Vagina (tissue), 1 donor: Measurements from ENCODE around the gene CD244.

GRCh38 chr1:160629700-160630266 lies 17.1 kb downstream of the SLAMF1 start:
- PRO-cap = no peak
- RAMPAGE, long total RNA = no peak

- PRO-cap = no peak
- RAMPAGE, long total RNA = no peak
Observed at GRCh38 chr1:160674295-160674947, 27.6 kb upstream of the SLAMF1 start.

GRCh38 chr1:160710459-160711191 lies 997 bp downstream of the CD48 start:
- PRO-cap = no peak
- RAMPAGE, long total RNA = no peak

- PRO-cap = no peak
- RAMPAGE, long total RNA = no peak
Observed at GRCh38 chr1:160768302-160768743, 27.7 kb upstream of the LY9 start.

DNA sequence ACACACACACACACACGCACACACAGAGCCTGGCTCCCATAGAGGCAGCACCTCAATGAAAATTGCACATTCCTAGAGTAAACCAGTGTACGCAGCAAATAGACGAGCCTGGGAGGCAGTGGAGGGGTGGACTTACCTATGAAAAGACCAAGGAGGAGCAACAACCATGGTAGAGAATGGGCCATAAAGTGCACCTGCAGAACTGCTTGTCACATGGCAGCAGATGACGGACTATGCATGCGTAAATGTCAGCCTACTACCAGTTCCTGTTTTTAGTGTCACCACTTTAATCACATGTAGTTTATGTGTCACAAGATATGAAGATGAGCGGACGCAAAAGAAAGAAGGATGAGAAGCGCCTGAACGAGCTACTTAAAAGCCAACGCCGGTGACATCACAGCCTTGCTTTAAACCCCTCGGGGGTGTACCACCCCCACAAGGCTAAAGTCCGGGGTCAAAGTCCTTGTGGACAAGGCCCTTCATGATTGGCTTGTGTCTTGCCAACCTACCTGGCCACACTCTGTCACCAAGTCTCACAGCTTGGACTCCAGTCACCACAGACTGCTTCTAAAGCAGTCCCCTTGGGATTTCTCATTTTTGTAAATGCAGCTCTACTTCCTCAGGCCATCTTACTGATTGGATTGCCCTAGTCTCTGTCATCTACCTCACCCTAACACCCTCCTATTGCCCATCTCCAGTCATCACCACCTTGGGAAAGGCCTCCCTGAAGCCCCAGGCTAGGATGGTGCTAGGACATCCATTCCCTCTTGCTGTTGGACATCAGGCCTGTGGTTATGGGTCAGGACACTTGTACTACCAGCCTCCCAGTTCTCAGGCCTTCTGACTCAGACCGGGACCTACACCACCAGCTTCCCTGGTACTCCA lies 6.1 kb upstream of the LY9 start:
- PRO-cap = no peak
- RAMPAGE, long total RNA = no peak

DNA sequence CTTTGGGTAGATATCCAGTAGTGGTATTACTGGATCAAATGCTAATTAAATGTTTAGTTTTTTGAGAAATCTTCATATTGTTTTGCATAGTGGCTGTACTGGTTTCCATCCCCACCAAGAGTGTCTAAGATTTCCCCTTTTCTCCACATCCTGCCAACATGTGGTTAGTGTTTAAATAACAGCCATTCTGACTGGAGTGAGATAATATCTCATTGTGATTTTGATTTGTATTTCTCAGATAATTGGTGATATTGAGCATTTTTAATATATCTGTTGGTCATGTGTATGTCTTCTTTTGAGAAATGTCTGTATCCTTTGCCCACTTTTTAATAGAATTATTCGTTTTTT lies 5.1 kb downstream of the LY9 start:
- PRO-cap = no peak
- RAMPAGE, long total RNA = no peak

DNA sequence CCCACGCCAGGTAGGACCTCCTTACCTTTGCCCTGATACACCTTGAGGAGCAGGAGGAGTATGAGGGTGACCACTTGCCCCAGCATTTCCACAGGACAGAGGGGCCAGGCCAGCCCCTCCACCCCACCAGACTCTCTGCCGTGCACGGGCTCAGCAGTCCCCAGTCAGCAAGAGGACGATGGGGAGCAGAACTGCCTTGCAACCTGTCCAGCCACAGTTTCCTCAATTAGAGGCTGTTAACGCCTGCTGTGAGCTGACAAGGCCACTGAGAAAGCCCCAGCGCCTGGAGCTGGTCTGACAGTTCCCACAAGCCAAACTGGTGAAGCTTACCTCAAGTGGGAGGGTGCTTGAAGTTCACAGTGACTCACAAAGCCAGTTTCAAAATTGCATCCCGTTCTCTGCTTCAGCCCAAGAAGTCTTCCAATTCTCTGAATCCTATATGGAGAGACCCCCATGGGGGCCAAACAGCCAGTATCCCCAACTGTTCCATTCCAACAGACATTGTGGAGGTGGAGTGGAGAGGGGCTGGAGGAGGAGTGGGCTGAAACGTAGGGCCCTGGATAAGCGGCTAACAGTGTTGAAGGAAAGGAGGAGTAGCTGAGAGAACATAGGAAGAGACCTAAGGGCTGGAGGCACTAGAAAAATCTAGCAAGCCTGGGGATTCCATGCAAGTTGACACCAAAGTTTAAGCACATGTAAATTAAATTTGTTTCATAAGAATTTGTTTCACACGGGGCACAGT lies at the start of gene CD244:
Gene CD244 (minus strand): TSS at position 296 of the 742 bp plus-strand sequence.
- PRO-cap = no peak
- RAMPAGE, long total RNA = no peak

DNA sequence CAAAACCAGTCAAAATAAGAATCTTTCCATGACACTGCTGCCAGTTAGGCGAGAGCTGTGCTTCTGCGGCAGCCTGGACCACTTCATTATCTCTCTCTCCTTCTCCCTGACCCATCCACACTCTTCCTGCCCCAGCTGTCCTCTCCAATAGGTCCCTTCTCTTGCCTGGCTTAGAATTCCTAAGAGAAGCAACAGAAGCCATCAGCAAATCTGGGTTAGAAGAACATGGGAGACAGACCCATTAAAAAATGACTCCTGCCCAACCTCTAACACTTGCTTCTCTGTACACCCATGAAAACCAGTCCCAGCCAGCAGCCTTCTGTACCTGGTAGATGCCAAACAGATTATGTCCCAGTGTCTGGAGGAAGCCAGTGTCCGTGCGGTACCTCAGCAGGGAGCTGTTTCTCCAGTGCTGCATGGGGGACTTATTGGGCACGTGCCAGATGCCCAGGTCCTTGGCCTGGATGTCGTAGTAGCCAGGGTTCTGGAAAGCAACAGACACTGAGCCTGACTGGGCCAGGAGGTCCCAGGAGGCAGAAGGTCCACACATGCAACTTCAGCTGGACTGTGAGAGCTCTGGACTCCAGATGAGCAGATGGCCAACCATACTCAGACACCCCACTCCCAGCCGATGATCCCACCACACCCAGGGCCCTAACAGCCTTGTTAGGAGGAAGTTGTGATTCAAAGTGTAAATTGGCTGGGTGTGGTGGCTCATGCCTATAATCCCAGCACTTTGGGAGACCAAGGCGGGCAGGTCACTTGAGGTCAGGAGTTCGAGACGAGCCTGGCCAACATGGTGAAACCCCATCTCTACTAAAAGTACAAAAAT lies 3.9 kb downstream of the ITLN1 start:
- PRO-cap = no peak
- RAMPAGE, long total RNA = no peak

GRCh38 chr1:161021420-161021627 lies 372 bp upstream of the F11R start:
- PRO-cap = bidirectional peak, plus-strand start at chr1:161021510, minus-strand start at chr1:161021140
- RAMPAGE, long total RNA = no peak

- PRO-cap = no peak
- RAMPAGE, long total RNA = no peak
Observed at GRCh38 chr1:161080763-161081437, 8.5 kb downstream of the NECTIN4 start.

- PRO-cap = no peak
- RAMPAGE, long total RNA = no peak
Observed at GRCh38 chr1:161084476-161085106, 4.8 kb downstream of the NECTIN4 start.

DNA sequence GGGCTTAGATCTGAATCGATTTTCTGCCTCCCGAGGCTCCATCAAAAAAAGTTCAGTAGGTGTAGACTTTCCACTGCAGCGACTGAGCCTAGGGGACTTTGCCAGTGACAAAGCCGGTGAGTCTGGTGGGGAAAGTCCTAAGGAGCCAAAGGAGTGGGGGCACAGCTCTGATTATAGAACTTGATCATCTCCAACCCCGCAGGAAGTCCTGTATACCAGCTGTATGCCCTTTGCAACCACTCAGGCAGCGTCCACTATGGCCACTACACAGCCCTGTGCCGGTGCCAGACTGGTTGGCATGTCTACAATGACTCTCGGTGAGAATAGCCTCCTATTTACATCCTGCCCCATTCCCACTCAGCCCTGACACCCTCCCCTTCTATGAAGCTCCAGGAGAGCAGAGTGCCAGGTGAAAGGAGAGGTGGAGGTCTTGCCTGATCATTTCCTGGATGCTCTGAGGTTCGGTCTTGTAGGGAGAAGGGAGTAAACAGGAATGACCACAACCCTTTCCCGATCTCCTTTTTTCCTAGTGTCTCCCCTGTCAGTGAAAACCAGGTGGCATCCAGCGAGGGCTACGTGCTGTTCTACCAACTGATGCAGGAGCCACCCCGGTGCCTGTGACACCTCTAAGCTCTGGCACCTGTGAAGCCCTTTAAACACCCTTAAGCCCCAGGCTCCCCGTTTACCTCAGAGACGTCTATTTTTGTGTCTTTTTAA lies 1.2 kb upstream of the PPOX start:
- PRO-cap = no peak
- RAMPAGE, long total RNA = no peak

- PRO-cap = unidirectional peak, minus-strand start at chr1:161218073
- RAMPAGE, long total RNA = no peak
Observed at GRCh38 chr1:161217935-161219016, 3.2 kb downstream of the FCER1G start.

GRCh38 chr1:161310054-161310657 lies 388 bp upstream of the MPZ start:
- PRO-cap = bidirectional peak, plus-strand start at chr1:161310223, minus-strand start at chr1:161309968
- RAMPAGE, long total RNA = no peak

DNA sequence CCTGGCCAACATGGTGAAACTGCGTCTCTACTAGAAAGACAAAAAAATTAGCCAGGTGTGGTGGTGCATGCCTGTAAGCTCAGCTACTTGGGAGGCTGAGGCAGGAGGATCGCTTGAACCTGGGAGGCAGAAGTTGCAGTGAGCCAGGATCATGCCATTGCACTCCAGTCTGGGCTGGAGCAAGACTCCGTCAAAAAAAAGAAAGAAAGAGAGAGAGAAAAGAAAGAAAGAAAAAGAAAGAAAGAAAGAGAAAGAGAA lies 62.9 kb upstream of the CFAP126 start:
- PRO-cap = no peak
- RAMPAGE, long total RNA = no peak

DNA sequence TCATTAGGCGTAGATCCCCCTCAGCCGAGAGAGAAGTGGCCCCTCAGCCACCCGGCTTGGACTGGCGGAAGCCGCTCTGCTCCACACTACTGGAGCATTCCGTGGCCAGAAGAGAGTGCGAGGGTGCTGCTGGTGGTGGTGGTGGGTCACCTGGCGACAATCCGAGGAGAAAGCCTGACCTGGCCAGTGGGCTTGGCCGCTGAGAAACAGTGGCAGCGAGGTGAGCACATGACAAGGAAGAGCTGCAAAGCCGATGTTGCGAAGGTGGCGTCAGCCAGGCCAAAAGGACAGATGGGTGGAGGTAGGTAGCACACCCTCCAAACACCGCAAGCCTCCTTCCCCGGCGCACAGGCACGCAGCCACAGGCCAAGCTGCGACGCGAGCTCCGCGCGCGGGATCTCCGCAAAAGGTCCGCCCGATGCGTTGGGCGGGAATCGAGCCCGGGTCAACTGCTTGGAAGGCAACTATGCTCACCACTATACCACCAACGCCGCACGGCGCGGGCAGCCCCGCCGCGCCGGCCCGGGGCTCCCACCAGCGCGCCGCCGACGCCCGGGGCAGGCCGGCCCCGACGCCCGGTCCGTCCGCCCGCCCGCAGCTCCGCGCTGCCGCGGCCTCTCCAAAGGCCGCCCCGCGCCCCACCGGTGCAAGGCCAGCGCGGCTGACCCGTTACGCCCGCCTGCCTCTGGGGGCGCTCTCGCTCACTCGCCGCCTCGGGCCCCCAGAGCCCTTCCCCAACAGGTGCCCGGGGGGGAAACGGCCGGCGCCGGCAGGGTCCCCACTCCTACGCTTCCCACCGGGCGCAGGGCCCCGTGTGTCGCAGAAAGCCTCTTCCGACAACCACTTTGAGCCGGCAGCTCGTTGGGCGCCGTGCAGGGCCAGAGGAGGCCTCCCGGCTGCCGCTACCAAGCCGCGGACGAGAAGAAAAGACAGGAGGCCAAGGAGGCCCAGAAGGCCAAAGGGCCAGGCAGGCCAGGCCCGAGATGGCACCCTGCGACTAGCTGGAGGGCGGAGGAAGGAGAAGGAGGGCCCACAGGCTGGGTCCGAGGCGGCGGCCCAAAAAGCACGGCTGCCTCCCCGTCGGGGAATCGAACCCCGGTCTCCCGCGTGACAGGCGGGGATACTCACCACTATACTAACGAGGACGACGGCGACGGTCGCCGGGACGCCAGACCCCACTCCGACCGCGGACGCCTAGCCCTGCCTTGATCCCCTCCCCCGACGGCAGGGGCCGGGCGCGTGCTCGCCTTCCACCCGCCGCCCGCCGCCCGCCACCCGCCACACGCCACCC lies 65.1 kb upstream of the FCGR2A start:
- PRO-cap = bidirectional peak, plus-strand start at position 740 of the sequence, minus-strand start at position 643 of the sequence
- RAMPAGE, long total RNA = no peak

- PRO-cap = no peak
- RAMPAGE, long total RNA = no peak
Observed at GRCh38 chr1:161510603-161511308, 5.5 kb downstream of the FCGR2A start.

DNA sequence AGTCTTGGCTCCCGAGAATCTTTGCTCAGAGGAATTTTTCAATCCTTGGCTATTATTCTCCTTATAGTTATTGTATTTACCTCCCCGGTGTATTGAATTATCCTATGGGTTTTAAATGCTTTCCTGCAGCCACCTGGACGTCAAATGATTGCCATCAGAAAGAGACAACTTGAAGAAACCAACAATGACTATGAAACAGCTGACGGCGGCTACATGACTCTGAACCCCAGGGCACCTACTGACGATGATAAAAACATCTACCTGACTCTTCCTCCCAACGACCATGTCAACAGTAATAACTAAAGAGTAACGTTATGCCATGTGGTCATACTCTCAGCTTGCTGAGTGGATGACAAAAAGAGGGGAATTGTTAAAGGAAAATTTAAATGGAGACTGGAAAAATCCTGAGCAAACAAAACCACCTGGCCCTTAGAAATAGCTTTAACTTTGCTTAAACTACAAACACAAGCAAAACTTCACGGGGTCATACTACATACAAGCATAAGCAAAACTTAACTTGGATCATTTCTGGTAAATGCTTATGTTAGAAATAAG lies 6.4 kb upstream of the HSPA6 start:
- PRO-cap = no peak
- RAMPAGE, long total RNA = no peak

DNA sequence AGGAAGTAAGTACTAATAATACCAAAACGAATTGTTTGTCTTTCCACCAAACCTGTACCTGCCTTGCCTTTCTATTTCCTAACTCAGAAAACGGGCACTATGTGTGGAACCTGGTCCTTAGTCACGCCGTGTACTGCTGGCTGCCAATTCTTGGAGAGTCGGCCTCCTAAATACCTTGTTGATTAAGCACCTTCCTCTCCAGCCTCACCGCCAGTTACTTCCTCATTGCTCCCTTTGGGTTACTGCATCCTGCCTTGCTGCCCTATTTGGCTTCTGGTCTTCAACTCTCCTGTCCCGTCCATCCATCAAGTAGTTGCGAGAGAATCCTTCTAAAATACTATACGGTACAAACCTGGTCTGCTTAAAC lies 9.0 kb downstream of the FCGR3A start:
- PRO-cap = no peak
- RAMPAGE, long total RNA = no peak

DNA sequence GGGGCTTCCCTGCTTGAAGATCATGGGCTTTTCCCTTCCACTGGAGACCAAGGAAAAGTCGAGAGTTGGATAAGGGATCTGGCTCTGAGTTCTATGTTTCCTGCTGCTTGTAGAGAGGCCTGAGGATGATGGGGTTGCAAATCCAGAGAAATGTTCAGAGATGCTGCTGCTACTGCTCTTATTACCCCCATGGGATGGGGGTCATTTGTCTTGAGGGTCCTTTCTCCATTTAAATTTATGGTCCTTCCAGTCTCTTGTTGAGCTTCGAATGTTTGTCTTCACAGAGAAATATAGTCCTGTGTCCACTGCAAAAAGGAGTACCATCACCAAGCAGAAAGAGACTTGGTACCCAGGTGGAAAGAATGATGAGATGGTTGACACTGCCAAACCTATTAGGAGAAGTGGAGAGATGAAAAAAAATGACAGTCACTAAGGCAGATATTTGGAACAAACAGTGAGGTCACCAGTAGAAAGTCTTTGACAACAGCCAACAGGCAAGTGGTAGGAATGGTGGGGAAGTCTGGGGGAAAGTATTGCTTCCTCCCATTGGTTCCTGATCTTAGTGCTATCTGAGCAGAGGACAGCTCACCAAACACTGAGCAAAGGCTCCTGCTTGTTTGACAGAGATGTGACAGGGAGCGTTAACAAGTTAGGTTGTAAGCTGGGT lies 6.7 kb downstream of the FCGR3A start:
- PRO-cap = no peak
- RAMPAGE, long total RNA = no peak